ENCODE measurements around a stretch of chr14.

DNA sequence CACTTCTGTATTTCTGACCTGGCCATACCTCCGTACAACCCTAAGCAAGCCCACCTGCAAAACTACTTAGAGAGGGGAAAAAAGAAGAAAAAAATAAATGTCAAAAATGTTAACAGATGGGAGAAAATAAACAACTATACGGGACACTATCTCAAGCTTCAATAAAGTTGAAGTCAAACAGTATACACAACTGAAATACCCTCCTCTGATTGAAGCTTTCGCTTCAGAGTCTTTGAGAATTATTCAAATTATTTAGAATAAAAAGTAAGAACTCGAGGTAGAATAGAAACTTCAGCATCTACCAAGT, 28.2 kb downstream of the PPP2R5E start:
- RRBS, 2 experiments = no CpG with 5 or more reads among the region's 4 CpGs

- RRBS, 2 experiments = no CpG with 5 or more reads among the region's 6 CpGs
These were observed 20.4 kb upstream of the PPP2R5E start for GRCh38 chr14:63563523-63564030.

GRCh38 chr14:63855215-63855794, 2.5 kb downstream of the SYNE2 start:
- RRBS, 2 experiments = no CpG with 5 or more reads among the region's 7 CpGs

DNA sequence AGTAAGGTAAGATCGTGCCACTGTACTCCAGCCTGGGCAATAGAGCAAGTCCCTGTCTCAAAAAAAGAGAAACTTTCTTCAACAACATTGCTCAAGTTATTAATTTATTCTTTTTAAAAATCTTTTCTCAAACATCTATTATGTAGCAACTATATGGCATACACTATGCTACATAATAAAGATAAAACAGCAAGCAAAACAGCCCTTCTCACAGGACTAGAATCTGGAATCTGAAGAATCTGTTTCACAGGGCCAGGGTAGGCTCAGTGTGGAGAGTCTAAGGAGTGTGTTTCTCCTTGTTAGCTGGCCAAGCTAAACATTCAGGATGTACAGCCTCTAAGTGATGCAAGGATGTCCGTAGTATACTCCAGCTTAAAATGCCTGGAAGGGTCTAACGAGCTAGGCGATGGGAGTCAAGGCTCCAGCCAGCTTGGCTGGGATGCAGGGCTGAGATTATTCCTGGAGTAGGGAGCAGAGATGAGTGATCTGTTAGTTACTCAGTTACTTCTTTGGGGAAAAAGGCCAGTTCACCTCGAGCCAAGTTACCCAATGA, 40.8 kb downstream of the SYNE2 start:
- RRBS, 2 experiments = no CpG with 5 or more reads among the region's 5 CpGs

DNA sequence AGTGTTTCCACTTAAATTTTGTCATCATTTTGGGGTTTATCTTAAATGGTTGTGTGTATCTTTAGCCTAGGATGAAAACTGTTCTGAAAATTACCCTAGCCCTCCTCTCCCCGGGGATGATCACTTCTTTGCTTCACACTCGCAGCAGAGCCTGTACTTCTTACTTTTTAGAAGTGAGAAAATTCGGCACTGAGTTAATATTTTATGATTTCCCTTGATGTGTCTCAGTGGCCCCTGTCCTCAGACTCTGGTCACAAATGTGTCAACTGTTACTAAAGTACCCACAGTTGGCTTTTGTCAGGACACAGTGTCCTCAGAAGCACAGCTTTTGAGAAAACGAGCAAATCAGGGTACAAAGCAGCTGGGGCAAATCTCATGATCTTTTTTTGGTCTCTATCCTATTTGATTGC, 142.4 kb downstream of the SYNE2 start:
- RRBS, 2 experiments = no CpG with 5 or more reads among the region's 4 CpGs

GRCh38 chr14:64065262-64065704, 212.5 kb downstream of the SYNE2 start:
- RRBS, 2 experiments = no CpG with 5 or more reads among the region's 3 CpGs

DNA sequence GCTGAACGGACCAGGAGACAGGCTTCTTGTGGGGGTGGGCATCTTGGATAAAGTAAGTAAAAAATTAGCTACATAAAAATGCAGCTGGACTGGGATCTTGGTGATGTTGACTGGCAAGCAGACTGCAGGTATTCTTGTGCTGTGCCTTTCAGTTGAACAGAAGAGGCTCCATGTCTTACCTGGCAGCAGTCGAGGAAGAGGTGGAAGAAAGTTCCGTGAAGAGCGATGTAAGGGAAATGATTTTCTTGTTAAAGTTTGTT, 195.6 kb downstream of the ESR2 start:
- RRBS, 2 experiments = no CpG with 5 or more reads among the region's 4 CpGs

DNA sequence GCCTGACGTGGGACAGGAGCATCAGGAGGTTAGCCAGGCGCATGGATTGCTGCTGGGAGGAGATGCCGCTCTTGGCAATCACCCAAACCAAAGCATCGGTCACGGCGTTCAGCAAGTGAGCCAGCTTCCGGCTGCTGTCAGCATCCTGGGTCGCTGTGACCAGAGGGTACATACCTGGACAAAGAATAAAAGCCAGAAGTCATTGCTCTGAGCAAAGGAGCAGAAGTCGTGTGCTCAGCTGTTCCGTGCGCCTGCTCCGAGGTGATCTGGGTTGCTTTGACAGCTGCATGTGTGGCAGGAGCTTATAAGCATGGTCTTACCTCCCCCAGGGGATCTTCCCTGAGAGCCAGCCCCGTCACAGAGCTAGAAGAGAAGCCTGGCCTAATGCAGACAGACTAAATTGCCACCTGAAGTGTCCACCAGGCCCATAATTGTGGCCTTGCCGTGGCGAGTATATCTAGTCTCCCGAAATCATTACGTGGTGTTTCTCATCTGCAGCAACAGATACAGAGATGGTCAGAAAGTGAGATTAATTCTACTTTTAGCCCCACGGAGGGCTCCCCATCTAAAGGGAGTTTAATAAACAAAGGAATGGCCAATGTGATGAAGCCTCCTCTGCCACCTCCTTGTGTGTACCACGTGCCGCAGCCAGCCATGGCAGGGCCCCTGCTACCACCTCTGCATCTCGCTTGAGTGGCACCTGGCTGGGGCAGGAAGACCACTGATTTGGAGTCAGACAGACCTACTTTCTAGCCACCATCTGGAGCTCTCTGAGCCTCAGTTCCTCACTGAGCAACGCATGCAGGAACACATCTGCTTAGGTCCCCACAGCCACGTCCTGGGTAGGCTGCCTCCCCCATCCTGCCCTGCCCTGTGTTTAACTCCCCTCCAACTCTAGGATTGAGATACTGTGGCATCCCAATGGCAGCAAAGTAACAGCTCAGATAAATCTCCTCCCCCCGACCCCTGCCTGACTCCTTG, 58.9 kb downstream of the ESR2 start:
- RRBS, 2 experiments = no CpG with 5 or more reads among the region's 24 CpGs

- RRBS, 2 experiments = no CpG with 5 or more reads among the region's 4 CpGs
These were observed 17.1 kb downstream of the MTHFD1 start for GRCh38 chr14:64405101-64405709.

- RRBS, 2 experiments = no CpG with 5 or more reads among the region's 6 CpGs
These were observed 20.0 kb upstream of the AKAP5 start for GRCh38 chr14:64445108-64445901.

GRCh38 chr14:64522658-64523181, 17.8 kb upstream of the HSPA2 start:
- RRBS, 2 experiments = no CpG with 5 or more reads among the region's 7 CpGs

GRCh38 chr14:64648524-64648933, 55.7 kb upstream of the PLEKHG3 start:
- RRBS, 2 experiments = no CpG with 5 or more reads among the region's 4 CpGs

DNA sequence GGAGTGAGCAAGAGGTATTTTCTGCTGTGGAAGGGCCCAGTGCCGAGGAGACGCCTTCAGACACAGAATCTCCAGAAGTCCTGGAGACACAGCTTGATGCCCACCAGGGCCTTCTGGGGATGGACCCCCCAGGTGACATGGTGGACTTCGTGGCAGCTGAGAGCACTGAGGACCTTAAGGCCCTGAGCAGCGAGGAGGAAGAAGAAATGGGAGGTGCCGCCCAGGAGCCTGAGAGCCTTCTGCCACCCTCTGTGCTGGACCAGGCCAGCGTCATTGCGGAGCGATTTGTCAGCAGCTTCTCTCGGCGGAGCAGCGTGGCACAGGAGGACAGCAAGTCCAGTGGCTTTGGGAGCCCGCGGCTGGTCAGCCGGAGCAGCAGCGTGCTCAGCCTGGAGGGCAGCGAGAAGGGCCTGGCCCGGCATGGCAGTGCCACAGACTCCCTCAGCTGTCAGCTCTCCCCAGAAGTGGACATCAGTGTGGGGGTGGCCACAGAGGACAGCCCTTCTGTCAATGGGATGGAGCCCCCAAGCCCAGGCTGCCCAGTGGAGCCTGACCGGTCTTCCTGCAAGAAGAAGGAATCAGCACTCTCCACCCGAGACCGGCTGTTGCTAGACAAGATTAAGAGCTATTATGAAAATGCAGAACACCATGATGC, 37.0 kb downstream of the PLEKHG3 start:
- RRBS, 2 experiments = 96 to 98% methylated on average over 5 to 6 of the region's 20 CpGs

- RRBS, 2 experiments = no CpG with 5 or more reads among the region's 8 CpGs
These were observed 50.5 kb downstream of the PLEKHG3 start for GRCh38 chr14:64754568-64755343.

DNA sequence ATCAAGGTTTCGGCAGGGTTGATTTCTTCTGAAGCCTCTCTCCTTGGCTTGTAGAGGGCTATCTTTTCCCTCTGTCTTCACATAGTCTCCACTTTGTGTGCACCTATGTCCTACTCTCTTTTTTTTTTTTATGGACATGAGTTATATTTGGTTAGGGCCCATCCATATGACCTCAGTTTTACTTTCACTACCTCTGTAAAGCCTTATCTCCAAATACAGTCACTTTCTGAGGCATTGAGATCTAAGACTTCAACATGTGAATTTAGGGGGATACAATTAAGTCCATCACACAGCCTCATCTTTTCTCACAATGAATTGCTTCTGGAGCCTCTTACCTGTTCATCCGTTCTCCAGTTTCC, 5.9 kb upstream of the SPTB start:
- RRBS, 2 experiments = no CpG with 5 or more reads among the region's 2 CpGs

- RRBS, 2 experiments = no CpG with 5 or more reads among the region's 8 CpGs
These were observed 798 bp upstream of the RAB15 start for GRCh38 chr14:64972922-64973345.

DNA sequence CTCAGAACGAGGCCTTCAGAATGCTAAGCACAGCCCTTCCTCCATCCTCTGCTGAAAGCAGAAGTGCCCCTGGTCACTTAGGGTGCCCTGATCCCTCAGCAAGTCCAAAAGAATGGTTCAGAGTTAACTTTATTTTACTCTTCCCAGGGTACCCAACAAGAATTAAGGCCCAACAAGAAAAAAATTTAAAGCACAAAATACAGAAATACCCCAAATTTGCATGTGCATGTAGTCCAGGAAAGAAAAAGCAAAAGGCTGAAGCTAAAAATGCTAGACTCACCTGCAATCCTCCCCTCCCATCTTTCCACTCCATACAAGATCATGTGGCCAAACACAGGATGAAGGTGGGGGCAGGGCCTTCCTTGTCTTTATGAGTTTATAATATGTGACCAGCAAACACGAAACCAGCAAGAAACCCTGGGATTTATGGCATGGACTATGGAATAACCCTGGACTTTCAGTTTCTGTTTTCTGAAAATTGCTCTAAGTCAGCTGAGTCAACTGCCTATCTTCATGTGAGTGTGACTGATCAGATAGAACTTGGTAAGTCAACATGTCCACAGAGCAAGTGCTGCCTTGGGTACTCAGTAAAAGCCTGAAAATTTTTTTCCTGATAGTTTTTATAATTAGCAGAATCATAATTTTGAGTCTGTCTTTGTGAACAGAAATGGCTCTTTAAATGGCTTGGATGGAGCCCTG, 21.1 kb downstream of the MAX start:
- RRBS, 2 experiments = no CpG with 5 or more reads among the region's 2 CpGs

DNA sequence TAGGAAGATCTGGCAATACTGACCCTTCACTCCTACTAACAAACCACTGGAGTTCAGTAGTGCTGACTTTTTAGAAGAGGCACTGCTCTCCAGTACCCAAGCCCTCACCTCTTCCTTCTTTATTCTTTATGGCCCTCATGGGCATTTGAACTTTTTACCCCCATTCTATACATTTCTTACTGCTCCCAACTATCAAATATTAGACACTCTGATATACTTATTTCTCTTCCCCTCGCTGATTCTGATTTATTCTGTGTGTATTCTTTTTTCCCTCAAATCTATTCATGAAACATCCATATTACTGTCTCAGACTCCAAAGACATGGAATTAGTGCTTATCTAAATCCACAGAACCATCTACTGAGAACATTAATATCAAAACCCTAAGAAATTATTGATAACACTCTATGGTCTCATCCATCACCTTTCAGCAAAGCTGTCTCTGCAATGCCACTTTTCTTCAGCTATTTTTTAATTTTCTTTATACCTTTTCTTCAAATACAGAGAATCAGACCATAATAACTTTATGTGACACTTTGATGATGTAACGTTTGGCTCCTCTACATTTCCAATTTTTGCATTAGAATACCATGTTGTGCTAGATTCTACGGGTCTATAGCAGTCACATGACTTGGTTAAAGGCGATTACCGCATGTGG, 1.7 kb downstream of the MAX start:
- RRBS, 2 experiments = no CpG with 5 or more reads among the region's 5 CpGs

Data from LNCaP clone FGC (cell line).